ENCODE measurements around the gene SETD9.

DNA sequence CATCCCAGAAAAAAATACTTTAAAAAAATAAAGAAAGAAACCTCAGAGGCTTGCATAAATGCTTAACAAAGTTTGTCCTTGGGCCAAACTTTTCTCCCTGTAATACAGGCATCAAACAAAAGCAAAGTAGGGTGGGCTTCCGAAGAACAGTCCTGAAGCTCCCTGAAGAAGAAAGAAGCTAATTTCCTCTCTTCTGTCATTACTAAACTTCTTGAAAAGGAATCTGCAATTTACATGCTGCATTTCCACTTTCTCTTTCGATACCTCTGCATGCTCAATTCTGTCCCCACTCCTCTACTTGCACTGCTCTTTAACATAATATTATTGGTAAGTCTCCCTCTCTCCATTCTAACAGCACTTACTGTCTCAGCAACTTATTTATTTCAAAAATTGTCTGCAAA lies 3.8 kb upstream of the PLPP1 start:
- RRBS, result no CpG with 5 or more reads among the region's 2 CpGs
CAGE:
- cytosol, long polyA plus RNA, result no peak
- long polyA plus RNA, result no peak
- nucleus, long polyA plus RNA, result no peak

- RRBS, result no CpG with 5 or more reads among the region's 5 CpGs
CAGE:
- cytosol, long polyA plus RNA, result no peak
- long polyA plus RNA, result no peak
- nucleus, long polyA plus RNA, result no peak
Measured at GRCh38 chr5:55597154-55598351, 62.8 kb upstream of the PLPP1 start.

- RRBS, result no CpG with 5 or more reads among the region's 3 CpGs
CAGE:
- cytosol, long polyA plus RNA, result no peak
- long polyA plus RNA, result no peak
- nucleus, long polyA plus RNA, result no peak
Measured at GRCh38 chr5:55636067-55636653, 76.0 kb downstream of the SLC38A9 start.

GRCh38 chr5:55853289-55853708 lies 2.1 kb downstream of the IL31RA start:
- RRBS, result no CpG with 5 or more reads among the region's 2 CpGs
CAGE:
- cytosol, long polyA plus RNA, result no peak
- long polyA plus RNA, result no peak
- nucleus, long polyA plus RNA, result no peak

DNA sequence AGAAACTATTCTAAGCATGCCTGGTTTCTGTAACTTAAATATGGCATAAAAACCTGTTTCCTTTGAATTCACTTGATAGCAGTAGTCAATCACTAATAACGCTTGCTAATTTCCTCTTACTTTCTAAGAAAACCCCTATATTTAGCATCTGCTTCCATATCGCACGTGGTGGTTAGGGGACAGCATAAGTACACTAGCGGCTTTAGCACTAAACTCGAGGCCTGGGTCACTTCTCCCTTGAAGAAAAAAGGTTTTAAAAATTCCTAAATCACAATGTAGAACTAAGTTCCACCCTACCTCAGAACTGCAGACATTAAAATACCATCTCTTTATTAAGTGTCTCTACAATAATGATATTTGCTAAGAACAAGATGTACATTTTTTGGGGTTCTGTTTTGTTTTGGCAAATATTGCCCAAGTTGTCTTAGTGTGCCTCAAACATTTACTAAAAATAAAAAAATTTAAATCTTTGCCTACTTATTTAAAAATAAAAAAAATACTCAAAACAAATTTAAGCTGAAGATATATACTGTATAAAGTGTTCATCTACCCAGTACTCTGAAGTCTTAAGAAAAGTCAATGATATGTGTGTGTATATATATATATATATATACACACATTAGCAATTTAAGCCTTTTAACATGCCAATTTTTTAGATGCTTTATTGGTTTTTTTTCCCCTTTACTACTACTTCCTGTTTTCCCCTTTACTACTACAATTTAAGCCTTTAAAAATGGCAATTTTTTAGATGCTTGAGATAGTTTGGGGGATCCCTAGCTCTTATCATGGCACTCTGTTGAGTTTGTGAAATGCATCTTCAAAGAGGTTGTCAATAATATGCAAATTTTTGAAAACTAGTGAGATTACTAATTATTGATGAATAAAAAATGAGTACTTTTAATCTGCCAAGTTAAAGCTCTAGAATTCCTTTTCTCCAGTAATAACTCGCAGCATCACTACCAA lies 54.9 kb downstream of the IL6ST start:
- RRBS, result no CpG with 5 or more reads among the region's 6 CpGs
CAGE:
- cytosol, long polyA plus RNA, result no peak
- long polyA plus RNA, result no peak
- nucleus, long polyA plus RNA, result start-site peak on the minus strand centred at position 521 of the sequence, 92 bp wide, 92 and 245 reads in 2 replicates; start-site peak on the minus strand centred at position 675 of the sequence, 84 bp wide, 126 and 273 reads in 2 replicates

DNA sequence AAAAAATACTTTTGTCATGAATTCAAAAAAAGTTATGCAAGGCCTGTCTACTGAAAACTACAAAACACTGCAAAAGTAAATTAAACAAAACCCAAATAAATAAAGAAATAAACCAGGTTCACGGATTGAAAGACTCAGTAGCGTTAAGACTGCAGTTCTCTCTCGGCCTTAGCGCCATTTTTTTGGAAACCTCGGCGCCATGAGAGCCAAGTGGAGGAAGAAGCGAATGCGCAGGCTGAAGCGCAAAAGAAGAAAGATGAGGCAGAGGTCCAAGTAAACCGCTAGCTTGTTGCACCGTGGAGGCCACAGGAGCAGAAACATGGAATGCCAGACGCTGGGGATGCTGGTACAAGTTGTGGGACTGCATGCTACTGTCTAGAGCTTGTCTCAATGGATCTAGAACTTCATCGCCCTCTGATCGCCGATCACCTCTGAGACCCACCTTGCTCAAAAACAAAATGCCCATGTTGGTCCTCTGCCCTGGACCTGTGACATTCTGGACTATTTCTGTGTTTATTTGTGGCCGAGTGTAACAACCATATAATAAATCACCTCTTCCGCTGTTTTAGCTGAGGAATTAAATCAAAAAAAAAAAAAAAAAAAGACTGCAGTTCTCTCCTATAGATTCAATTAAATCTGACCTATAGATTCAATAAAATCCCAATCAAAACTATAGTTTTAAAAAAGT lies 50.2 kb downstream of the IL6ST start:
- RRBS, result no CpG with 5 or more reads among the region's 17 CpGs
CAGE:
- cytosol, long polyA plus RNA, result no peak
- long polyA plus RNA, result no peak
- nucleus, long polyA plus RNA, result no peak

- RRBS, result no CpG with 5 or more reads among the region's 2 CpGs
CAGE:
- cytosol, long polyA plus RNA, result no peak
- long polyA plus RNA, result no peak
- nucleus, long polyA plus RNA, result no peak
Measured at GRCh38 chr5:55951427-55951781, 43.4 kb downstream of the IL6ST start.

DNA sequence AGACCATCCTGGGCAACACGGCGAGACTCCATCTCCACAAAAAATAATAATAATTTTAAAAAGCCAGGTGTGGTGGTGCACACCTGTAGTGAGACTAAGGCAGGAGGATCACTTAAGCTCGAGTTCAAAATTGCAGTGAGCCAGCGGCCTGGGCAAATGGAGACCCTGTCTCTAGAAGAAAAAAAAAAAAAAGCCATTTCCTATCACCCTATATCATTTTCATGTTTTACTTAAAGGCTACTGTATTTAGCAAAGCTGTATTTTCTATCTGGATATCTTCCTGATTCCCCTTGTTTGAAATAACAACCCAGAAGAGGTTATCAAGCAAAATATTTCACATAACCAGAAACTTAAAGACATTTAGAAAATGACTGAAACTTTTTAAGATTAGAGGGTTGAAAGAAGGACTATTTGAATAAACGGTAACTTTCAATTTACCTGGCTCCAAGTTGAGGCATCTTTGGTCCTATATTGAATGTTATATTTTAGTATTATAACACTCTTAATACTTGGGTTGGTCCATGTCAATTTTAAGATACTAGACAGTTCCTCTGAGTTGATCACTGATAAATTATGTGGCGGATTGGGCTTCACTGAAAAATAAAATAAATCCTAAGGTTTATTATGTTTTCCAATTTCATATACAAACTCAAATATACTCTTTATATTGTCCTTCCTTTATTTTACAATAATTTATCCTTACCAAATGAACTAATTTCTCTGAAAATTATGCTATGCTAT lies 31.7 kb downstream of the IL6ST start:
- RRBS, result no CpG with 5 or more reads among the region's 6 CpGs
CAGE:
- cytosol, long polyA plus RNA, result no peak
- long polyA plus RNA, result no peak
- nucleus, long polyA plus RNA, result no peak

DNA sequence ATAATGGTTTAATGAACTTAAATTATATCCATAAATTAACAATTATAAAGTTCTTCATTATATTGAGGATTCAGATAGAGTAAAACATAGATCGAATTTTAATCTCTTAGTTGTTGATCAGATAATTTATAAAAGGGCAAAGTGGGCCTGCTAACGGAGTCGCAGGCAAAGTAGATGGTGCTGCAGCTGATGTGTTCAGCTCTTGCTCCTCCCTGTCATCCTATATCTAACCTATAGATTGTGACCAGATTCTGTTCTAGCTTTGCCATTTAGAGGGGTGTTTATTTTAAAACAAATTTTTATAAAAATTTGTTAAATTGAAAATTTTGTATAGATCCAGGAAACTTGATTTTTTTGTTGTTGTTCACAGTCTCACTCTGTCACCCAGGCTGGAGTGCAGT lies 1.2 kb upstream of the IL6ST start:
- RRBS, result no CpG with 5 or more reads among the region's 3 CpGs
CAGE:
- cytosol, long polyA plus RNA, result no peak
- long polyA plus RNA, result no peak
- nucleus, long polyA plus RNA, result no peak

- RRBS, result no CpG with 5 or more reads among the region's 2 CpGs
CAGE:
- cytosol, long polyA plus RNA, result no peak
- long polyA plus RNA, result no peak
- nucleus, long polyA plus RNA, result no peak
Measured at GRCh38 chr5:56003142-56003476, 8.3 kb upstream of the IL6ST start.

- RRBS, result no CpG with 5 or more reads among the region's 2 CpGs
CAGE:
- cytosol, long polyA plus RNA, result no peak
- long polyA plus RNA, result no peak
- nucleus, long polyA plus RNA, result no peak
Measured at GRCh38 chr5:56071155-56071533, 76.4 kb upstream of the IL6ST start.

DNA sequence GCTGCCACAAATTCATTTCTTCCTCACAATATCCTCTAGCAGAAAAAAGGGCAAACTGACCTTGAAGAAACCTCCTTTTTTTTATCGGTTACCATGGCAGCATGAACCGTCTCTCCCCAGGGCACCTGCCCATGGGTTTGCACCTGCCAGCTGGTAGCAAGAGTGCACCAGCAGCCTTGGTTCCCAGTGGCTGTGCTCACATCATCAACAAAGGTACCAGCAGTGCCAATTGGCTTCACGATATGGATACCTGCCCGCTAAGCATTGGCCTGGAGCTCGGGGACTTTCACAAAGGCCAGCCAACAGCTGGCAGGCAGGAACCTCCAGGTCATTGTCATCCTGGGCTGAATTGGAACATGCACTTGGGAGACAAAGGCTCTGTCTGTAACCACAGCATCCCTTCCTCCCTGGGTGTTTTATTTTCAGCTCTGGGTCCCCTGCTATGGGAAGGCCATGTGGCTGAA lies 145.8 kb upstream of the MAP3K1 start:
- RRBS, result no CpG with 5 or more reads among the region's 5 CpGs
CAGE:
- cytosol, long polyA plus RNA, result no peak
- long polyA plus RNA, result no peak
- nucleus, long polyA plus RNA, result no peak

GRCh38 chr5:56908982-56909687 lies at the start of gene SETD9:
TSS of gene SETD9 (plus strand) at chr5:56909596.
- RRBS, result under 1% methylated on average over 16 of the region's 58 CpGs
CAGE:
- cytosol, long polyA plus RNA, result no peak
- long polyA plus RNA, result no peak
- nucleus, long polyA plus RNA, result no peak

- RRBS, result no CpG with 5 or more reads among the region's 6 CpGs
CAGE:
- cytosol, long polyA plus RNA, result no peak
- long polyA plus RNA, result no peak
- nucleus, long polyA plus RNA, result no peak
Measured at GRCh38 chr5:57004704-57005412, 52.9 kb upstream of the MIER3 start.

GRCh38 chr5:57095150-57095557 lies 78.7 kb upstream of the GPBP1 start:
- RRBS, result no CpG with 5 or more reads among the region's 5 CpGs
CAGE:
- cytosol, long polyA plus RNA, result no peak
- long polyA plus RNA, result no peak
- nucleus, long polyA plus RNA, result no peak

DNA sequence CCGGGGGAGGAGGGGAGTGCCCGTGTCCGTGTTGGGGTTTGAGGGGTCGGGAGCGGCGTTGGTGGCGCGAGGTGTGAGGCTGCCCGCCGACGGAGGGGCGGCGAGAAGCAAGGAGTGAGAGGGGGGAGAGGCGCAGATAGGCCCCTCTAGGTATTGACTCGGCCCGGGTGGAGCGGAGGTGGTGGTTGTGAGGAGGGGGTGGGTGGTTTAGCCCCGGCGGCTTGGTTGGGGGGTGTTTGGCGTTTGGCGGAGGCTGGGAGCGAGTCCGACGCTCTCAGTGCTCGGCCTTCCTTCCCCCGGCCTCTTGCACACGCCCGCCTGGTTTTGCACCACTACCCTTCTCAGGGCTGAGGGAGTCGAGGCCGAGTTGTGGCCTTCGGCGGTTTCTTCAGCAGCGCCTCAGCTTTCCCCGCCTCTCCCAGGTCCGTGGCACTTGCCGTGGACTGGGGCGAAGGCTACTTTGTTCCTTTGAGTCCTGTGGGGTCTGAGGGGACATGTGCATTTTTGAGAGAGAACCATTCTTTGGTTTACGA lies 451 bp downstream of the GPBP1 start:
- RRBS, result 1% methylated on average over 11 of the region's 38 CpGs
CAGE:
- cytosol, long polyA plus RNA, result no peak
- long polyA plus RNA, result no peak
- nucleus, long polyA plus RNA, result no peak

GRCh38 chr5:57207476-57208358 lies 33.9 kb downstream of the GPBP1 start:
- RRBS, result no CpG with 5 or more reads among the region's 19 CpGs
CAGE:
- cytosol, long polyA plus RNA, result no peak
- long polyA plus RNA, result no peak
- nucleus, long polyA plus RNA, result no peak

GRCh38 chr5:57408623-57409154 lies 73.9 kb downstream of the ACTBL2 start:
- RRBS, result no CpG with 5 or more reads among the region's 1 CpG
CAGE:
- cytosol, long polyA plus RNA, result no peak
- long polyA plus RNA, result no peak
- nucleus, long polyA plus RNA, result no peak

GRCh38 chr5:57636146-57636486 lies 153.5 kb upstream of the ACTBL2 start:
- RRBS, result no CpG with 5 or more reads among the region's 2 CpGs
CAGE:
- cytosol, long polyA plus RNA, result no peak
- long polyA plus RNA, result no peak
- nucleus, long polyA plus RNA, result no peak

DNA sequence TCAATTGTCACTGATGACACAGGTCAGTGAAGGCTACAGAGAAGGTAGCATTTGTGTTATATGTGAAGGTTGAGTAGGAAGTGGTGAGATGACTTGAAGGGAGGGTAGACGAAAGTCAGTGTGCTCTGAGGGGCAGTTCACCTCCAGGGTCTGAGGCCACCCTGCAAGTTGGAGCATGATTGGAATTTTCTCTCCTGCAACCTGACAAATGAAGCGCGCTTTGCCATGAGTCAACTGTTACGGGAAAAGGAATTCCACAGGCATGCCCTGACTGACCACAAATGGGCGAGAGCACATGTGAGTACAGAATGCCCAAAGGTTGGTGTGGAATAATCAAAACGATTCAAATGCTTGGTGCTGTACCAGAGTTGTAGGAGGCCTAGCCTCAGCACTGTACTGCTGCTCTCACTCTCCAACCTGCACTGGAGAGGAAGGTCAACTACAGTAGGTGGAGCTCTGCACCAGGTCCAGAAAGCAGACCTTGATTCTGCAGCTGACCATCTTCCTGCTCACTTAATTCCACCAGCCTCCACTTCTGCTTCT lies 406.9 kb upstream of the ACTBL2 start:
- RRBS, result no CpG with 5 or more reads among the region's 6 CpGs
CAGE:
- cytosol, long polyA plus RNA, result no peak
- long polyA plus RNA, result no peak
- nucleus, long polyA plus RNA, result no peak

Measured in SK-N-SH (cell line).